ENCODE measurements around the genes IFNK, TMEM215, SPINK4 and NOL6.

GRCh38 chr9:26936253-26936838 lies 10.7 kb downstream of the PLAA start:
- PRO-cap, 3 experiments = no peak in any of the 3 experiments
- RAMPAGE, long total RNA = no peak

DNA sequence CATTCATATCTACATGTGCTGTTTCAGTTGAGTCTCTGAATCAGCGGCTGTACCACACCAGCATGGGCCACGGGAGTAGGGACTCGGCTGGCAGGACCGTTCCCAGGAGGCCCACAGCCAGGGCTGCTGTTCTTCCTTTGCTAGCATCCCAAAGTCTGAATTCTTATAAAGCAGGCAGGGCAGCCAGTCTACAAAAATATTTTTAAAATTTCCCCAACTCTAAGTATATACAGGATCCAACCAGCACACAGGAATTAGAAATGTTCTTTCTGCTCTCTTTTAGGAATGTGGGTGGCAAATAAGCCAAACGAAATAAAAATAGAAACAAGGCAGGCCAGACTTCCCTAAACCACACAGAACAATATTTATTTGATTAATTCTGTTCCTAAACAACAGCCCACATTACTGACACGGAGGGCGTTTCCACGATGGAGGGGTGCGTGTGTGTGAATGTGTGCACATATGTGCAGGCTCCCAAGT lies 42.9 kb upstream of the EQTN start:
- PRO-cap, 3 experiments = no peak in any of the 3 experiments
- RAMPAGE, long total RNA = no peak

DNA sequence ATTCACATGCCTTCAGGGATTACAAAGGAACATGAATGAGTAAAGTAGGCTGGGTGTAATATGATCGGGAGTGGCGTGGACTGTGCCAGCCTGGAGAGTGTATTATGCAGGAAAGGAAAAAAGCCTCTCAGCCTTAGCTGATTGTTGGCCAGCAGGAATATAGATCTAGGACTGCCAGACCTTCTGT lies 74.6 kb upstream of the EQTN start:
- PRO-cap, 3 experiments = no peak in any of the 3 experiments
- RAMPAGE, long total RNA = no peak

GRCh38 chr9:27382376-27382930 lies 85.5 kb upstream of the EQTN start:
- PRO-cap, 3 experiments = no peak in any of the 3 experiments
- RAMPAGE, long total RNA = no peak

DNA sequence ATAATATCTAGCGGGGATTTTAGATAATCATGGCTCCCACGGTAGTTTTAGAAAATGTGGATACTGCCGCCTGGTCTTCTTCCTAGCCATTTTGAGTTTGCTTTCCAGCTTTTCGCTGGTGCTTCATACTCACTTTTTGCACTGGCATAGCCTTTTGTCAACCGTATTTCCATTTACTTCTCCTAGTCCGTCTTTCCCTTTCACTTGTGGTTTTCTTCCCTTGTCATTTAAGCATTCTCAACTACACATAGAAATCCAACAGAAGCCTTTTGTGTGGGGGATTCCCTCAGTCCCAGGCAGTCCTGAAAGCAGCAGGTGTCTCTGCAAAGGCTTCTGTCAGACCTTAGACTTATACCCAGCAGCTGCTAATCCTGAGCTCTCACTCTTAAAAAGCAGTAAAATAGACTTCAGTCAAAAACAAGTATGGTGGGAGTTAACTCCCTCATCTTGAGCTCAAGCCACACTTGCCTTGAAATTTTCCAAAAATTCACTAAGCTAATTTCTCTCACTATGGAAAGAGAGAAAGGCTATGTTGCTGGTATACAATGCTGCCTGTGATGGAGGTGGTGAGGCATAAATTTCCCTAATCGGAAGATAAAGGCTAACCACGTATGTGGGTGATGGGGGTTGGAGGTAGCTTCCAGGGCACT lies 35.0 kb upstream of the IFNK start:
- PRO-cap, 3 experiments = no peak in any of the 3 experiments
- RAMPAGE, long total RNA = no peak

DNA sequence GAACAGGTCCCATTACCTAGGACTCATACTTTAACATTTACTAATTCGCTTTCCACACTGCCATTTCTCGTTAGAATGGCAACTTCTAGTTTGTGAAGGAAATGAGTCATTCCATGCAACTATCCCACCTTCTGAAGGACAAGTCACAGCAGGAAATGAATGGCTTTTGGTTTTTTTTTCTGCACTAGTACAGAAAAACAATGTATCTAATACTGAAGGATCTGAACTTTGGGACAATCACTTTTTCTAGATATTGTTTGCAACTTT lies 24.6 kb upstream of the IFNK start:
- PRO-cap, 3 experiments = no peak in any of the 3 experiments
- RAMPAGE, long total RNA = no peak

- PRO-cap, 3 experiments = no peak in any of the 3 experiments
- RAMPAGE, long total RNA = no peak
These were observed at the start of gene IFNK for GRCh38 chr9:27524110-27524719. Gene IFNK, plus strand, starts transcription at chr9:27524290.

DNA sequence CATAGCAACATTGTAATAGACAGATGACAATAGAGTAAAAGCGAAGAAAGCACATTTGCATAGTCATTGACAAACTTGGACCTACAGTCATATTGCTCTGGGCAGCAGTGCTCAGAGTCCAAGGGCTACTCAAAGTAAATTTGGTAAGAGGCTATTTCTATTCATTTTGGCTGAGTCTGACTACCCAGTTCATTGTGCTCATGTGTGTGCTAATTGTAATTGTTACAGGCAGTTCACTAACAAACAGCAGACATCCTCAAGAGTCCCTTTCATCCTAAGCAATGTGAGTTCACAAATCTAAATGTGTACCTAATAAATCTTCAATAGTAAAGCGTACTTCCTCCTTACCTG lies 1.8 kb upstream of the MOB3B start:
- PRO-cap, 3 experiments = no peak in any of the 3 experiments
- RAMPAGE, long total RNA = no peak

DNA sequence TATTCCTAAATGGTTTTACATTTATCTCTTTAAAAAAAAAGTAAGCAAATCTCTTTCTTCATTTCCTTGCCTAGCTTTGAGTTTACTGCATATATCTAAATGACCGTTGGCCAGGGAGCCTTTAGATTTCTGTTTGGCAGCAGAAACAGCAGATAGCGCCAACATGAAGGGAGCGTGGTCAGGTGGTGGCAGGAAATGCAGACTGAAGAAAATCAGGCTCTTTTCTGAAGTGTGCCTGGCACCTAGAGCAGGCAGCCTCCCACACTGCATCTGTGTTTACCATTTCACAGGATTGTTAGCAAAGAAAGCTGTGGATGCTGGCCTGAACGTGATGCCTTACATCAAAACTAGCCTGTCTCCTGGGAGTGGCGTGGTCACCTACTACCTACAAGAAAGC lies 42.6 kb downstream of the ACO1 start:
- PRO-cap, 3 experiments = no peak in any of the 3 experiments
- RAMPAGE, long total RNA = no peak

GRCh38 chr9:32783152-32784122 lies at the start of gene TMEM215:
Gene TMEM215, plus strand, starts transcription at chr9:32783540.
- PRO-cap, 3 experiments = no peak in any of the 3 experiments
- RAMPAGE, long total RNA = no peak

DNA sequence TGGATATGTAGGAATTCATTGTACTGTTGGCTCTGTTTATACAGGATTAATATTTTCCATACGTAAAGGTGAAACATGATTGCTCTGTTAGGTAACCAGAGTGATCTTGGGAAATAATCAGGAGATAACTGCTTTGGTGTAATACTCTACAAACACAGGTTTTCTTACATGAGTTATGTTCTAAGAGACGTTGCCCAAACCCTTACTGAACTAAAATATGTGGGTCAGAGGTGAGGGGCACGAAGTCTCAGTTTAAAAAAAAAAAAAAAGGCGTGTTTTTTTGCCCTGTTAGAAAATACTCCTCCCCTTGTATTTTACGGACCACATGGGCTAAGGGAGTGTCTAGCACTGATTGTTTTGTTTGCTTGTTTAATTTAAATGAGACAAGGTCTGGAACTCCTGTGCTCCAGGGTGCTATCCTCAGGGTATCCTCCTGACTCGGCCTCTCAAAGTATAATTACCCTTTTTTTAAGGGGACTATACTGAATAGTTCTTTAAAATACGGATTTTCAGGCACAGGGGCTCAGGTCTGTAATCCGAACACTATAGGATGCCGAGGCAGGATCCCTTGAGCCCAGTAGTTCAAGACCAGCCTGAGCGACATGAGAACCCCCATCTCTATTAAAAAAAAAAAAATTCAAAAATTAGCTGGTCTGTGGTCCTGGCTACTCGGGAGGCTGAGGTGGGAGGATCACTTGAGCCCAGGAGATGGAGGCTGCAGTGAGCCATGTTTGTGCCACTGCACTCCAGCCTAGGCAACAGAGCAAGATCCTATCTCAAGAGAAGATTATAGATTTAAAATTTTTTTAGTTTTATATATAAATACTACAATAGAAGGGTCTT lies 8.1 kb downstream of the DNAJA1 start:
- PRO-cap, 3 experiments = no peak in any of the 3 experiments
- RAMPAGE, long total RNA = no peak

DNA sequence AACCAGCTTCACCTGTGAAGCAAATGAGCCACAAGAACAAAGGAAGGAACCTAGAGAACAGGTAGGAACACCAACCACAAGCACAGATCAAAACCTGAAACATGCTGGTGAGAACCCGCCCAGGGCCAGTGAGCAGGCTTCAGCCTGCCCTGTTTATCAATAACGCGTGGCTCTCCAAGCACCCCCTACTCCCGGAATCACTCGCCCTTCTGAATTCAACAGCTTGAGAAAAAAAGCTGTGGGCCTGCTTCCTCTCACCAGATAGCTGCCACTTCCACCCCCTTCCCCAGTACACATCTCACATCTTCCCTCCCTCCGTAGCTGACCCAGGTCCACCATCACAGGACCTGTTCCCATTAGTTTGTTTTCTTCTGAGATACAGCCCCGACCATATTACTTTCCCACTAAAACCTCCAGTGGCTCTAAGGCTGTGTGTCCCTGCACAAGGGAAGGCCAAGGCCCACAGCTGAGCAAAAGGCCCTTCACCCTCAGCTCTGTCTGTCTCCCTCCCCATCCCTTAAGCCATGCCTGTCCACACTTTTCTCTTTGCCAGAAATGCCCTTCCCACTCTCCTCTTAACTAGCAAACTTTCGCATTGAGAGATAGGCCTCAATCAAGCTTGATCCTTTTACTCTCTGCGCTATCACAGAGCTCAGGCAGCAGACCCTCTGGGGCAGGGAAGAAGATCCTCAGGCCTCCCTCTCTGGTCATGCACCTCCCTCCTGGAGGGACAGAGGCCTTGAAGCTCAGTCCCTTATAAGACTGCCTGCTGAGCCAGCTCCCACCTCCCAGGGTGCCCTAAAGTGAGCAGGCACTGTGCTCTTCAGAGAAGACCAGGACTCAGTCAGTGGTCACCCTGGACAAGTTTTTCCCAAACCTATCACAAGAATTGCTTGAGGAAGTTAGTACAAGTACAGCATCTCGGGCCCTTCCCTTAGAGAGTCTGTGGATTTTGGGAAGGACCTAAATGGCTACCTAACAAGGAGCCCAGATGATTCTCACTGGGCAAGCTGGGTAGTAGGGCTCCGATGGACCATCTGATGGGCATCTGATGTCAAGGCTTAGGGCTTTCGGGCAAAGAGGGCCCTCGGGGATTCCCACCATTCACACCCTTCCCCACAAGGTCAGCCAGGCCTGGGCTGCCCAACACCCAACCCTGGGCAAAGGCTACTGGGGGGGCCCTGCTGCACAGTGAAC lies 30.0 kb downstream of the B4GALT1 start:
- PRO-cap, 3 experiments = no peak in any of the 3 experiments
- RAMPAGE, long total RNA = no peak

GRCh38 chr9:33170583-33171049 lies 3.5 kb upstream of the B4GALT1 start:
- PRO-cap, 3 experiments = no peak in any of the 3 experiments
- RAMPAGE, long total RNA = no peak

DNA sequence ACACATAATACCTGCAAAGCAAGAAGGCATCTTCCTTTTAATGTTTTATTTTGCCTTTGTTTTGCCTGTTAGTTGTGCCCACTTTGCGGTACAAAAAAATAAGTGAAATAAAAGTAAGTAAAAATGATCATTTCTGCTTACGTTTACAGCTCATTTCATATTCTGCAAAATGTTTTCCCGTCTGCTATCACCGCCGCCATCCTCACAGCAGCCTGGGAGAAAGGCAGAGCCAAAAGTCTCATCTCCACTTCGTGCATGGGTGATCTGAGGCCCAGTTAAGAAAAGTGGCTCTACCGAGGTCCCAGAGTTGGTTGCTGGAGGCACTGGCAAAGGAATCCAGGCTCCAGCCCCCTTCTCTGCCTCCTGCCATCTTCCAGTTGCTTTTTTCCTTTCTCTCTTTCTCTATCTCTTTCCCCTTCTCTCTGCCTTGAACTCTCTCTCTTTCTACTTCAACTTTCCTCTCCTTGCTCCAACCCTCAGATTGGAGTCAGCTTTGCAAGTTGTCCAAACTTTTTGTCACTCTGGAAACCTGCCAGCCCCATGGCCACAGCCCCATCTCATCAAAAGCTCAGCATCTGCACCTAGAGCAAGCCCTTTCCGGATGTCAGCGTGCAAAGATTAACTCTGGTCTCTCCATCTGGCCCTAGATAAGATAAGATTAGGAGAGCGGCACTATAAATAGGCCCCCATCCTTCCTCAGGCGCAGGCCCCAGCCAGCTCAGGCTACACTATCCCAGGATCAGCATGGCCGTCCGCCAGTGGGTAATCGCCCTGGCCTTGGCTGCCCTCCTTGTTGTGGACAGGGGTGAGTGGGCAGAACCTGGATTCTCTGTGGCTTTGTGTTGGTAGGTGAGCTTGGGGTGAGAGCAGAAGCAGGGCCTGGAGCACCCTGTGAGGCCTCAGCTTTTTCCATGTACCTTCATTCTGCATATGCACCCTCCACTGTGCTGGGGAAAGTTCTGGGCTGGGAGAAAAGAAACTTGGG lies at the start of gene SPINK4:
SPINK4 (plus strand) TSS at position 703 of the 985 bp plus-strand sequence.
- PRO-cap, 3 experiments = no peak in any of the 3 experiments
- RAMPAGE, long total RNA = no peak

DNA sequence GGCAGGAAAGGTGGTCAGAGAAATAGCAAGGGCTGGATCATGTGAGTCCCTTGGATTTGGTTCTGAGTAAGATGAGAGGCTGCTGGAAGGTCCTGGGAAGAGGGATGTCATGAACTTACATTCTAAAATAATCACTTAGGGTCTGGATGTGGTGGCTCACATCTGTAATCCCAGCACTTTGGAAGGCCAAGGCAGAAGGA lies 7.9 kb downstream of the NFX1 start:
- PRO-cap, 3 experiments = no peak in any of the 3 experiments
- RAMPAGE, long total RNA = no peak

DNA sequence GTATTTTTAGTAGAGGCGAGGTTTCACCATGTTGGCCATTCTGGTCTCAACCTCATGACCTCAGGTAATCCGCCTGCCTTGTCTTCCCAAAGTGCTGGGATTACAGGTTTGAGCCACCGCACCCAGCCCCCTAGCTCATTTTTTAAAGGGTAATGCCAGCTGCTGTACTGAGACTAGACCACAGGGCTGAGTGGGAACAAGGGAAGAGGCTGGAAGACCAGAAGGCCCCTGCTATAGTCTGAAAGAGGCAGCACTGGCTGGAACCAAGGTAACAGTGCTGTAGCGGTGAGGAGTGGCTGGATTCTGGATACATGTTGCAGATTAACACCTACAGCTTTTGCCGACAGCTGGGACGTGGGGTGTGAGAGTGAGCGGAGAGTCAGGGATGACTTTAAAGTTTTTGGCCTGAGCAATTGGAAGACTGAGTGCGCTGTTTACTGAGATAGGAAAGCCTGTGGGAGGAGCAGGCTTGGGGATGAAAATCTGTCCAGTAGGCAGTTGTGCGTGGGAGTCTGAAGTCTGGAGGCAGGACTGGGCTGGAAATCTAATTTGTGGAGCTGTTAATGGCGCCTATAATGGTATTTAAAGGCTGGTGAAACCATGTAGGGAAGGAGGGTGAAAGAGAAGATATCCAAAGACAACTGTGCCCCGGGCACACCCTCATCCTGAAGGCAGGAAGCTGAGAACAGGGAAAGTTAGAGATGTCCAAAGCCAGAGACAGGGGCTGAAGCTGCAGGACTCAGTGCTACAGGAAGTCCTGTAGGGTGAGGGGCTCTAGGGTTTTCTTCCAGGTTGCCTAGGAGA lies 26.5 kb downstream of the AQP7 start:
- PRO-cap, 3 experiments = no peak in any of the 3 experiments
- RAMPAGE, long total RNA = no peak

- PRO-cap, 3 experiments = no peak in any of the 3 experiments
- RAMPAGE, long total RNA = no peak
These were observed 9.9 kb downstream of the AQP7 start for GRCh38 chr9:33392541-33392889.

DNA sequence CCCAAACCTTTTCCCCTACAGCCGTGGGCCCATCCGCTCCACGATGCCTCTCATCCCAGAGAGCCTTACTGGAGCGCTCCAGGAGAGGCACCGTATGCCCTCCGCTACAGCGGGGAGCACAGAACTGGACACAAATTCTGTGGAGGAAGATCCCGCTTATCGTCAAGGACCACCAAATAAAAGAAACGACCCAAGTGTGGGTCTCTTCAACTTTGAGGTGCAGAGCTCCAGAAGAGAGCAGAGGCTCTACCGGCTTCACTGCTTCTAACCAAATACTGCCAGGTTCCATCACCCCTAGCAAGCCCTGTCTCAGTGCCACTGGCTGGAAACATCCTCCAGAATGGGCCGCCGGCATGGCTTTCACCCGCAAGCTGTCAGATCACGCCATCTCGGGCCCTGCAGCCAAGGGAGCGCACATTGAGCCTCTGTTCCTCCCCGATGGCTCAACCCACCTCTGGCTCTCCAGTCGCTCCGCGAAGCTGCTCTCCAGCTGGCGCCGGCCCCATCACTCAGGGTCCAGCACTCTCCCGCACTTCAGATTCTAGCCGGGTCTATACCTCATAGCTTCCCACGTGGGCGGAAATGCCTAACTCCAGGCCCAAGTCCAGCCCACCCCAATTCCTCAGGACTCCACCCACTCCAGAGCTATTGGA lies at the start of gene NOL6:
NOL6 (minus strand) TSS at position 588 of the 653 bp plus-strand sequence.
- PRO-cap, 3 experiments = peak in 3 of 3 experiments; most common minus-strand start position 526 of the sequence (in 2)
- RAMPAGE, long total RNA = no peak

GRCh38 chr9:33998368-33998951 lies 50.2 kb downstream of the UBAP2 start:
- PRO-cap, 3 experiments = no peak in any of the 3 experiments
- RAMPAGE, long total RNA = no peak

DNA sequence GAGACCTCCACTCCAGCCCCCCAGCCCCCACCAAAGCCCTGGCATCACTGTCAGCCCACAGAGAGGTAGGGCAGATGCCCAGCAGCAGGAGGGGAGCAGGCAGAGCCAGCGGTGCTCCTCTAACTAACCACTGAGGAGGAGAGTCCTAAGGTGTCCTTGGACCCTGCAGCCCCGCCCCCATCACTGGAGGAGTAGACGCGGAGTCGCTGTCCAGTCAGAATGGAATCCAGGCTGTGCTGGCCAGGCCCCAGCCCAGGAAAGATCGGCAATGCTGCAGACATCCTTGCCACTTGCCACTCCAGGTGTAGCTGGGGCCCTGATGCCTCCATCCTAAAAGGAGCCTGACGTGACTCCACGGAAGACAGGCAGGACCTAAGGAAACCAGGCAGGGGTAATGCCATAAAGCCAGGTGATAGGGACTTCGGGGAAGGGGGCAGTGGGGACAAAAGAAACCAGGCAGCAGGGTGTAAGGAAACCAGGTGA lies 12.5 kb downstream of the CNTFR start:
- PRO-cap, 3 experiments = no peak in any of the 3 experiments
- RAMPAGE, long total RNA = no peak

Measured in cerebellum (tissue), 5 donors.